ENCODE results near the genes RLIM, MAGEE1, TAF9B and LPAR4.

GRCh38 chrX:71579745-71580191 lies 1.5 kb downstream of the GCNA start:
- PRO-cap = no peak

GRCh38 chrX:71996739-71997188 lies 86.1 kb downstream of the NHSL2 start:
- PRO-cap = no peak

GRCh38 chrX:72121209-72122106 lies 60.1 kb upstream of the PIN4 start:
- PRO-cap = no peak

DNA sequence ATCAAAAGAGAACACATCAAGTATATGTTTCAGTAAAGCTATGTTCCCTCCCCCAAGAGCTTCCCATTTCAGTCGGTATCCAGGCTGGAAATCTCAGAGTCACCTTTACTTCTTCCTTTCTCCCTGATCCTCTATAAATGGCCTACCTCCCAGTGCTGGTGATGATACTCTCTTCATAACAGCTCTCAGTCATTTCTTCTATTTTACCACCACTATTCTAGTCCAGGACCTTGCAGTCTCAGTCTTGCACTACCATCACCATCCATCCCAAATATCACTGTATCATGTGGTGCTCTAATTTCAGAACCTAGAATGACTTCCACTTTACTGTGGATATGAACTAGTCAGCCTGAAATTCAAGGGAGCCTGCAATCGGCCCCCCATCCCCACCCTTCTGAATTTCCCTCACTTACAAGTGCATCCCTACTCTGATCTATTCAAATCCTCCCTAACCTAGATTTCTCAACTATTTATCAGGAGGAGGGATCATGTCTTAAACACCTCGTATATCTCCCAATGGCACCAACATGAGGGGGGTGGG lies 39.0 kb upstream of the CITED1 start:
- PRO-cap = no peak

GRCh38 chrX:72634400-72634841 lies 61.8 kb upstream of the HDAC8 start:
- PRO-cap = no peak

- PRO-cap = no peak
Observed at GRCh38 chrX:72716683-72717380, 2.7 kb upstream of the PHKA1 start.

- PRO-cap = no peak
Observed at GRCh38 chrX:73822261-73823418, 259.6 kb downstream of the CHIC1 start.

DNA sequence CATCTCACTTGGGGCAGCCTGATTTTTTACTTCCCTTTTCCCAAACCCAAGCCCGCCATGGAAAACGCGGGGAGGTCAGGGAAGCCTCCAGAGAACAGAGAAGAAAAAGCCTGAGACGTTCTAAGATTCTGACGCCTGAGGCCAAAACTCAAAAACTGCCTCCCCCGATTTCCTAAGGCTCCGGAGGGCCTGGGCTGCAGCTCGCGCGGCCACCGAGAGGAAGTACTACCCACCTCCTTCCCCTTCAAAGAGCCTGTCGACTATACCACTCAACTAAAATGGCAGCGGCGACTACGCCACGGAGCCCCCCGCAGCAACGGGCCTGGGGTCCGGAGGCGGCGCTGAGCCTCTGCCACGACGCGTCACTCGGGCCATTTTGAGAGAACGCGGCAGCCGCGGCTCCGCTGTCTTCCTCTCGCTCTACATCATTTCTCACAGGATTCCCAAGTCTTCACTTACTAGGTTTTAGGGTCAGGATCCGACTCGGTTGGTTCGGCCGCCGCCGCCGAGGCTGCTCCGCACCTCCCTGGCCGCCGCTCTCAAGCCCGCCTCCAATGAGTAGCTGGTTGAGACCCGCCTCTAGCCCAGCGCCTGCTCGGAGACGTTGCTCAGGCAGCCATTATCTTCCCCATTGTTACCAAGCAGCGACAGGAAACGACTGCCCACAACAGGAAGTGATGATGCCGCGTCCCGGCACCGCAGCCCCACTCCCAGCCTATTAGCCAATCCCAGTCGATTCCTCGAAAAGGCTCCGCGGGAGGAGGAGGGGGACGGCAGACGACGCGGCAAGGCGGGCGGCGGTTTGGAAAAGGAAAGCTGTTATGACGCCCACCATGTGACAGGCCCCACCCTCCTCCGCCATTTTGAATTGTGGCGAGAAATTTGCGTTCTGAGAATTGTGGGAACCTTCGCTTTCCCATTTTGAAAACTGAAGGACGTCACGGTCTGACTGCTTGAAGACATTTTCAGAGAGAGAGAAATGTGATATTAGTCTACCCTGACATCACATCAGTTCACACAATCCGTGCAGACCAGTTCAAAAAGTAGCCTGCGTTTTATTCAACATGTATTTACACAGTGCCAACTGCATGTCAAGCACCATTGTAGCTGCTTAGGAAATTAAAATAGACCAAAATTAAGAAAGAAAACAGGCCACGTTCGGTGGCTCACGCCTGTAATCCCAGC lies at the start of gene RLIM:
TSS of gene RLIM (minus strand) at position 662 of the 1,185 bp plus-strand sequence.
- PRO-cap = unidirectional peak, minus-strand start at position 541 of the sequence

- PRO-cap = no peak
Observed at GRCh38 chrX:75004640-75005023, 79.4 kb upstream of the NEXMIF start.

DNA sequence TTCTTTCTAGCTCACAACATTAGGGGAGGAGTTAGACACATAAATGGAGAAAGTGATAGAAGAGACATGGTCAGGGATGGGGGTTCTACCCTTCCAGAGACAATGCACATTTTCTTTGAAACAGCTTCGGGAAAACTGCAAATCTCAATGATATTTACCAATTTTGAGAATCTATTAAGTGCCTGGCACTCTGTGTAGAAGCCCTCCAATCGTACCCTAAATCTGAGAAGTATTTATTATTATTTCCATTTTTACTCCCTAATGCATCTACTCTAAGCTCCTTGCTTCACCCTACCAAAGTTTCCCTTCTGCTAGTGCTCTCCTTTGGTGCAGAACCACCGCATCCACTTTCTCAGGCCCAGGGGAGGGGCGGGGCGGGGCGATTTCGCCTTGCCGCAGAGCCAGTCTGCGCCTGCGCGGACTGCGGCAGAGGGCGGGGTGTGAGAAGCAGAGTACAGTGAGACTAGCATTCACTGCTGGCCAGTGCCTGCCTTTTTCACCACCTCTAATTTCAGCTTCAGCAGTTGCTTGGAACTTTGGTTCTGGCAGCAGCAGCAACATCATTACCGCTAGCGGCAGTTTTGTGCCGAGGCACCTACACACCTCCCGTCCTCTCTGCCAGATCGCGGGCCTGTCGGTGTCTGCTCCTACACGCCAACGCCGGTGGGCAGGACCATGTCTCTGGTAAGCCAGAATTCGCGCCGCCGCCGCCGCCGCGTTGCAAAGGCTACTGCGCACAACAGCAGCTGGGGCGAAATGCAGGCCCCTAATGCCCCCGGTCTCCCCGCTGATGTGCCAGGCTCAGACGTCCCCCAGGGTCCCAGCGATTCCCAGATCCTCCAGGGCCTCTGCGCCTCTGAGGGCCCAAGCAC lies at the start of gene MAGEE1:
TSS of gene MAGEE1 (plus strand) at position 455 of the 872 bp plus-strand sequence.
- PRO-cap = no peak

DNA sequence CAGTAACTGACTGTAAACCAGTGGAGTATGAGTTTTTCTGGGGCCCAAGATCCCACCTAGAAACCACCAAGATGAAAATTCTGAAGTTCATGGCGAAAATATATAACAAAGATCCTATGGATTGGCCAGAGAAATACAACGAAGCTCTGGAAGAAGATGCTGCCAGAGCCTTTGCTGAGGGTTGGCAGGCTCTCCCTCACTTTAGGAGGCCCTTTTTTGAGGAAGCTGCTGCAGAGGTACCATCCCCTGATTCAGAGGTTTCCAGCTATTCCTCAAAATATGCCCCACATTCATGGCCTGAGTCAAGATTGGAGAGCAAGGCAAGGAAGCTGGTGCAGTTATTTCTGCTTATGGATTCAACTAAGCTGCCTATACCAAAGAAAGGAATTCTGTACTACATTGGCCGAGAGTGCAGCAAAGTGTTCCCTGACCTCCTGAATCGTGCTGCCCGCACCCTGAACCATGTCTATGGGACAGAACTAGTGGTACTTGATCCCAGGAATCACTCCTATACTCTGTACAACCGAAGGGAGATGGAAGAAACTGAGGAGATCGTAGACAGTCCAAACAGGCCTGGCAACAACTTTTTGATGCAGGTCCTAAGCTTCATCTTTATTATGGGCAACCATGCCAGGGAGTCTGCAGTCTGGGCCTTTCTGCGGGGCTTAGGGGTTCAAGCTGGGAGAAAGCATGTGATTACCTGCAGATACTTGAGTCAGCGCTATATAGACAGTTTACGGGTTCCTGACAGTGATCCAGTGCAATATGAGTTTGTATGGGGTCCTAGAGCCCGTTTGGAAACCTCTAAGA lies 2.5 kb downstream of the MAGEE1 start:
- PRO-cap = no peak

GRCh38 chrX:77635811-77636208 lies 150.2 kb downstream of the ATRX start:
- PRO-cap = no peak

GRCh38 chrX:77681910-77682827 lies 103.8 kb downstream of the ATRX start:
- PRO-cap = no peak

DNA sequence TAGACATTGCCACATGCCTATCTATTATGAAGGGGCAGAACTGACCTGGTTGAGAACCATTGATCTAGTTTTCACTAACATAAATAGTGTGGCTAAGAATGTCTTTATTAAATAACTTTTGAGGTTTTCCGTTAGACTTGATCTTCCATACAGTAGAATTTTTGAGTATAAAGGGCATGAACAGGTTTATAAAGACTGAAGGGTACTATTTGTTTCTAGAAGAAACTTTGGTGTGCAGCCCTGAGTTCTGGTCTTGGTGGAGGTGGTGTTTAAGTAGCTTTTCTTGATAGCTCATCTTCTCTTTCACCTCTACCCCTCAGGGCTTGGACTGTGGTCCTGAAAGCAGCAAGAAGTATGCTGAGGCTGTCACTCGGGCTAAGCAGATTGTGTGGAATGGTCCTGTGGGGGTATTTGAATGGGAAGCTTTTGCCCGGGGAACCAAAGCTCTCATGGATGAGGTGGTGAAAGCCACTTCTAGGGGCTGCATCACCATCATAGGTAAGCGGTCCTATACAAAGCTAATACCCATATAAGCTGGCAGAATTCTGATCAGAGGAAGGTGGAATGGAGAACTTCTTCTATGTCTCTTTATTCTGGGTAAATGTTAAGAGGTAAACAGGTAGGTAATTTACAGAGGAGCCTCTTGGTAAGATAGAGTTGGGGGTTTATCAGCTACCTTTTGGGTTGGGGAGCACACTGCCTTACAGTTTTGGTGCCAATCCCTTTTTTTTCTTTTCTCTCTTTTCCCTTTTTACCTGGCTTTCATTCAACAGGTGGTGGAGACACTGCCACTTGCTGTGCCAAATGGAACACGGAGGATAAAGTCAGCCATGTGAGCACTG lies 14.7 kb downstream of the TAF9B start:
- PRO-cap = no peak

- PRO-cap = no peak
Observed at GRCh38 chrX:78132957-78134074, 6.1 kb downstream of the TAF9B start.

DNA sequence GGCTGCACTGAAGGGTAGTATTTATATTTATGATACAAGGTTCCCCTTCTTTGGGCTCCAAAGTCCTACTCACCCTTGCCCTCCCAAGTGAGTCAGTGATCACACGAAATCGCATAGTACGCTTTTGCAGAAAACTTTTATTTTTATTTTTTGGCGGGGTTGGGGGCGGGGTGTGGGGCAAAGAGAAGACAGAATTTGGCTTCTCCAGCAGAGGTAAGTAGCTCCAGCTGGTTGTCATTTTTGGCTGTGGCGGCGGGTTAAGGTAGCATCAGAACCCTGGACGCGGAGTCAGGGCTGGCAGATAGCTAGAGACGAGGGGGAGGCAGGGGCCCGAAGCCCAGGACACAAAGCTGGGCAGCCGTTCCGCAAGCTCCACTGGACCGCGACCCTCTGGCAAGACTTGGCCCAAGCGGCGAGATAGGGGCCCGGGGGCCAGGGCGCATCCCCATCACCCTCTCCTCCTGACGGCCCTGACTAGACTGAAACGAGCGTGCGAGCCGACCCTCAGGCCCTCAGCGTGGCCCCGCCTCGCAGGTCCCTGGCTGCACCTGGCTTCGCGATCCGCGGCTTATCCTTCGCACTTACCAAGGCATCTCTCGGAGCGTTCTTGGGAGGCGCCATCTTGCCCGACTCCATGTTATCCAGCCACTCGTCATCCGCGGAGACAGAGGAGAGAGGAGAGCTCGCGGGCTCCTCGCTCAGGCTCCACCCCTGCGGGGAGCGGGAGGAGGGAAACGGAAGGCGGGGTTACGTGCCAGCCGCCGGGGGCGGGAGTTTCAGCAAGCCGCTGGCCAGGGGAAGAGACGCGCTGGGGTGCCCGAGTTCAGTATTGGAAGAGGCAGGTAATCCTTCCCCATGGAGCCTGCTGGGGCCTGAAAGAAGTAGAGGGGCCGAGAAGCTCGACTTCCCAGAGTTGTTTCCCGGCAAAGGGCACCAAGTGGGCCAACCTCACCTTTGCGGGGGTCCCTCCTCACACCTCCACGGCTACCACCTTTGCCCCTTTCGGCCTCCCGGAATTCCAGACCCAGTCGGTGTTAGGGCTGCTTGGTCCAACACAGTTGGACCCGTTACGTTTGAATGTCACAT lies at the start of gene TAF9B:
TSS of gene TAF9B (minus strand) at position 675 of the 1,086 bp plus-strand sequence.
- PRO-cap = bidirectional peak, plus-strand start at position 778 of the sequence, minus-strand start at position 658 of the sequence

GRCh38 chrX:78747146-78748252 lies at the start of gene LPAR4:
TSS of gene LPAR4 (plus strand) at chrX:78747720.
- PRO-cap = no peak

DNA sequence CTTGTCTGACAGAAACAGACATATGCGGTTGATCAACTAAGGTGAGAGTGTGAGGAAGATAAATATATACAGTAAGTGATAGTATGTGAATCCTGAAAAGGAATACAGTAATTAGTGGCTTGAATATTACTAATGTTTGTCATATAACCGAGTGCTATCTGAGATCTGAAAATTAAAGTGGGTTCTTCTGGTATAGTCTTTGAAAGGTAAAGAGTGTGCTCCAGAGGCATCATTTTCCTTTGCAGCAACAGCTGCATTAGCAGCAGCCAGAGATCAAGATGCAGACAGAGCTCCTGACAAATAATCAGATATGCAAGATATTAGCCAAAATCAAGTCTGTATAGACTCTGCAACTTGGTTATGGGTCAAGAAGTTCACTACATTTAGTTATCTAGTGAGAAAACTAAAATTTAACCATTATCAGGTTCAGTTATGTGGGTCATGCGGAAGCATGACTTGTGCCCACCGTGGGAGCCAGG lies 3.3 kb downstream of the GPR174 start:
- PRO-cap = no peak

DNA sequence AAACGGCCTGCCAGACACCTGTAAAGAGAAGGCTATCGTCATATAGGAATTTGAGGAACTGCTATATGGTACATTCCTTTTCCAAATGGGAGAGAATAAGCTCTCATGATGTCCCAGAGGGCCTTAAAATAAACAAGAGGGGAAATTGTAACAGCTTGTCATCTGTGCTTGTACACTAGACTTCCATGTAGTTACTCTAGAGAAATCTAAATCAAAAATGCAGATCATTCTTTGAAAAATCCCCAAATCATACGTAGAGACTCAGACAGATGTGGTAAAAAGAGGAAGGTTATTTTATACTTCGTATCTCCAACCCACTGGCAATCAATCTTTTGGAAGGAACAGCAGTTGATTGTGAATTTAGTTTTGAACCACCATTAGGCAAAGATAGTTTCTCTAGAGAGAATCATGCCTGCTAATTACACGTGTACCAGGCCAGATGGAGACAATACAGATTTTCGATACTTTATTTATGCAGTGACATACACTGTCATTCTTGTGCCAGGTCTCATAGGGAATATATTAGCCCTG lies 26.2 kb downstream of the GPR174 start:
- PRO-cap = no peak

DNA sequence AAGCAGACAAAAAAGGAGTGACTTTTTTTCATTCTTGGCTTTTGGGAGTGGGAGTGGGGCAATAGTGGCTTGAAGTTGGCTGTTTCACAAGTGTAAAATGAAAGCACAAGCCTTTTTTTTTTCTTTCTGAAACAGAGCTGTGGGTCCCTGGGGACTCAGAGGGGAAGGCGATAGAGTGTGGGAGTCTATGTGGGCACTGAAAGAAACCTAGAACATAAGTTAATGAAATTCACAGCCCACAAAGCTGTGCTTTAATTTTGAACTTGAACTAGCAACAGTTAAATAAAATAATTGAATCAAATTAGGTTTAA lies 107.7 kb downstream of the ITM2A start:
- PRO-cap = no peak

All from peritoneum (tissue), 1 donor.